ENCODE results near the genes TOP3A and SLC5A10.

- PRO-cap: no peak
Measured at GRCh38 chr17:17819499-17820089, 17.2 kb downstream of the SREBF1 start.

- PRO-cap: bidirectional peak, plus-strand start at chr17:17823865, minus-strand start at chr17:17823604
Measured at GRCh38 chr17:17823358-17824647, 13.0 kb downstream of the SREBF1 start.

GRCh38 chr17:17849065-17849544, 12.3 kb upstream of the SREBF1 start:
- PRO-cap: unidirectional peak, minus-strand start at chr17:17849195

DNA sequence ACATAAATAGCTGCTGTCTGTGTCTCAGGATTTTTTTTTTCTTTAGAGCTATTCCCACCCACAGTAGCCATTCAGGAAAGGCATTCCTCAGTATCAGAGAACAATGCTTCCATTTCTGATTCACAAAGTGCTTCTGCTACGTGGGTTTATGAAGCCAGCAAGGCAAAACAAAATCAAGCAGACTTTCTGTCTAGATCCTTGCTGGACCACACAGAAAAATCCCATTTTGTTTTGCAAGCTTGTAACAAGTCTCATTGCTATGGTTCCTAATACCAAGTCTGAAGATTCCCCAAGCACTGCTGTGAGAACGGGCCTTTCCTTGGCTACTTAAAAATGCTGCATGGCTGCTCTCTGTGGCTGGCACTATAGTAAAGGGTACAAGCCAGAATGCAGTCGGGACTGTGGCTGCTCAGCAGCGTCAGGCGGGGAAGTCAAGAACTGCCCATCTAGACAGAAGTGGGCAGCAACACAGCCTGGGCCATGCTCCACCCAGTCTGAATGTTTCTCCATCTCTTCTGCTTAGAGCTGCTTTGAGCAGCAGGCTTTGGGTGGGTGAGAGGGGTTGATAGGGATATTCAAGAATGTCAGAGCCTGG, 43.3 kb downstream of the TOM1L2 start:
- PRO-cap: no peak

GRCh38 chr17:18139327-18139851, 30.8 kb downstream of the MYO15A start:
- PRO-cap: no peak

GRCh38 chr17:18246688-18247619, 11.6 kb downstream of the FLII start:
- PRO-cap: no peak

DNA sequence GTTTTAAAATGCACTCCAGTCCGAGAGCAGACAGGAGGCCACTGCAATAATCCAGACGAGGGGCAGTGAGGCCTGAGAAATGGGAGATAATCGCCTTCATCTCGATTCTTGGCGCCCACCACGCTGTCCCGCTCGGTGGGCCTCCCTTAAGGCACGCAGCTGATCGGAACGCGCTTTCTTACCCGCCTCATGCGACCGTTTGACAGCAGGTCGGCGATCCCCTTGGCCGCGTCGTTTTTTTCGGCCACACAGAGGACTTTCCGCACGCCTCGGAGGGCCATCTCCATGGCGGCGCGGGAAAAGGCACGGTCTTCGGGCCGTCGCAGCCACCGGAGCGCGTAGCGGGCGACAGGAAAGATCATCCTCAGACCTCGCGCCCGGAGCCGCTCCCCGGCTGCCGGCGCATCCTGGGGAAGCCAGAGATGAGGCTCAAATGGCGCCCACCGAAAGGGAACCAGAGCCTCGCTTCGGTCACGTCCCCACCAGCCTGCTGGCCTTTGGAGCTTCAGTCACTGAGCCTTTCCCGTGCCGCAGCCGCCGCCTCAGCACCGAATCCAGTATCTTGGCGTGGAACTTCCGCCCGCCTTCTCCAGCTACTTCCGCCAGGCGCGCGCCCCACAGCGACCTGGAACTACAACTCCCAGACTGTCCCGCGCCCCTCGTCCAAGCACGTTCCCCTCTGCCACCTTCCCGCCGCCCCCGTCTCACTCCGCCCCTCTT, at the start of gene TOP3A:
Gene TOP3A, minus strand, starts transcription at position 578 of the 720 bp plus-strand sequence.
- PRO-cap: bidirectional peak, plus-strand start outside the sequence, minus-strand start at position 559 of the sequence

GRCh38 chr17:18316032-18316714, 1.1 kb downstream of the SMCR8 start:
- PRO-cap: no peak

GRCh38 chr17:18951908-18952439, at the start of gene SLC5A10:
TSS of gene SLC5A10 (plus strand) at chr17:18952165.
- PRO-cap: no peak

DNA sequence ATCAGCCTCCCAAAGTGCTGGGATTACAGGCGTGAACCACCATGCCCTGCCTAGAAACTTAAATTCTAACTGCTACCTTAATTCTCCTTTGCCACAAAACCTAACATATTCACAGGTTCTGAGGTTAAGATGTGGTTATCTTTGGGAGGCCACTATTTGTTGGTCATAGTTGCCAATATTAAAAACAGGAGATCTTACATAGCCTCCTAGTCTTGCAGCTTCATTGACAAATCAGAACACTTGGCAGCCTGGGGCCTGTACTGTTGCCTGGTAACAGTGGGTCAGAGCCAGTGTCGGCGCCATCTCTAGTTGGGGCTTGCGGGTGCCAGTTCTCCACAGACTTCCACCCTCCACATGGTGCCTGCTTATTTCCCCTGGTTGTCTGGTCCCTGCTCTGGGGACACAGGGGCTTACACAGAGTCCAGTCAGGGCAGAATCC, 13.2 kb downstream of the EPN2 start:
- PRO-cap: no peak

- PRO-cap: no peak
Measured at GRCh38 chr17:19250784-19251390, 13.7 kb downstream of the EPN2 start.

DNA sequence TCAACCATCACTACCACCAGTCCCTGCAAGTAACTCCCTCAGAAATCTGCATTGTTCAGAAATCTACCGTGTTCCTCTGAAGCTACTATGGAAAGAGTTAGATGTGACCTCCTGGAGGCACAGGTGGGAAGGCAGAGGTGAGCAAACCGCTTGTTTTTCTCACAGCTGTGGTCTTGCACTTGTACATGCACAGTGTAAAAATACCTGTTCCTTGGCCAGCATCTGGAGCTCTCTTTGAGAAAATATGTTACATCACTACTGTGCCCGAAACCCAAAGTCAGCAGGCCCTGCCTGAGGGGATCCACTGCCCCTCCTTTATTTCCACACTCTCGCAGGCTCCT, 34.4 kb downstream of the EPN2 start:
- PRO-cap: no peak

DNA sequence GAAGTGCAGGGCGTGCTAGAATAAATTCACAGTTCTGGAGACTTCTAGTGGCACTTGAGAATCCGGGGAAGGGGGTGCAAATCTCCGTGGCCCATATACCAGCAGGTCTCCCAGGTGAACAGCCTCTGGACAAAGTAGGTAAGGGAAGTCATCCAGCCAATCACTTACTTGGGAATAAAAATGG, 41.4 kb downstream of the RNF112 start:
- PRO-cap: no peak

DNA sequence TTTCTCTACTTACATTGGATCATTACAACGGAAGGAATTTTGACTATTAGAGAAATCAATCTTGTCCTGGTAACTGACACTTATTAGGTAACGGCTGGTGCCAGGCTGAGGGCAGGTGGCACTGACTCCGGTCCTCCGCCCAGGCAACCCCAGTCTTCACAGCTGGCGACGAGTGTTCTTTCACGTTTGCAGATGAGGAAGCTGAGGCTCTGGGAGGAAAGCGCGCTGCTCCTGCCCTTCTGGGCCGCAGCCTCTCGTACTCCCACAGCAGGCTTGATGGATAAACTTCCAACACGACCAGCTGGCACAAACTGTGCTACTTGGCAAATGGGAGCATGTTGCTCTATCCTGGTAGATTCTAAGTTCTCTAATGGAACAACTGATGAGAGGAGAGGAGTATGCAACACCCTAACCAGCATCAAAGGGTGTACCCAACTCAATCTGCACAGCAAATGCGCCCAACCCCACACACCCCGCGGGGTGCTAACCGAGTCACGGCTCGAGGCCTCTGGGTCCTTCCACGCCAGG, 588 bp upstream of the SLC47A1 start:
- PRO-cap: no peak

DNA sequence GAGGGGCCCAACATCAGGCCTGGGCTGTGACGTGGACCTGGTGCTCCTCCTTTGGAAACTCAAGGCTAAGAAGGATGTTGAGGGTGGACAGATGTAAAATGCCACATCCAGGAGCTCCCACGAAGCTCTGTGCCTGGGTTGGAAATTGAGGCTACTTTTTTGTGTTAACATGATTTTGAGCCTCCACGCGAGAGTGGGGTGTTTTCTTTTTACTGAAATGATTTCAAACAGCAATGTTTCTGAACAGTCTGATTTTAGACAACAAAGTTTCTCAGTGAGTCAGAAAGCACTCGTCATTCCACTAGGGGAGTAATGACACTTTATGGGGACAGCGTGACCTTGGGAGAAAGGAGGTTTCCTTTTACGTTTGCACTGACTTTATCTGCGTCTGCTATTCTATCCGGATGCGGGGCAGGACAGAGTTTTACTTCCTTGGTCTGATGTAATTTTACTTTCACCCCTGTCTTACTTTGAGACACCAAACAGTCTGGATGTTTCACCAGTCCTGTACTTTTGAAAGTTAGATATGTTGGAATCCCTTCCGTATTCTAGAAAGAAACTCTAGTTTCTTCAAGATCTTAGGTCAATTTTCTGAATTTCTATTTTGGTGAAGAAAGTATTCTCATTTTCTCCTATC, 20.7 kb downstream of the SLC47A1 start:
- PRO-cap: no peak

GRCh38 chr17:19579290-19580507, 46.0 kb downstream of the SLC47A1 start:
- PRO-cap: no peak

GRCh38 chr17:19645559-19646321, 2.8 kb upstream of the ALDH3A2 start:
- PRO-cap: no peak

DNA sequence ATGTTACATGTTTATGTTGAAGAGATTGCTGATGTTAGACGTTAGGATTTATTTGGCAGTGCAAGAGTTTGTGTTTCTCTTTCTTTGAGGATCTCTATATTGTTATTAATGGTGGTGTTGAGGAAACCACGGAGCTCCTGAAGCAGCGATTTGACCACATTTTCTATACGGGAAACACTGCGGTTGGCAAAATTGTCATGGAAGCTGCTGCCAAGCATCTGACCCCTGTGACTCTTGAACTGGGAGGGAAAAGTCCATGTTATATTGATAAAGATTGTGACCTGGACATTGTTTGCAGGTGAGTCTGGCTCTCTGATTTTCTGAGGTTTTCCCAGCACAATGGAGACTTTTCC, 7.7 kb downstream of the ALDH3A2 start:
- PRO-cap: no peak

- PRO-cap: no peak
Measured at GRCh38 chr17:19939214-19940008, 38.2 kb downstream of the AKAP10 start.

DNA sequence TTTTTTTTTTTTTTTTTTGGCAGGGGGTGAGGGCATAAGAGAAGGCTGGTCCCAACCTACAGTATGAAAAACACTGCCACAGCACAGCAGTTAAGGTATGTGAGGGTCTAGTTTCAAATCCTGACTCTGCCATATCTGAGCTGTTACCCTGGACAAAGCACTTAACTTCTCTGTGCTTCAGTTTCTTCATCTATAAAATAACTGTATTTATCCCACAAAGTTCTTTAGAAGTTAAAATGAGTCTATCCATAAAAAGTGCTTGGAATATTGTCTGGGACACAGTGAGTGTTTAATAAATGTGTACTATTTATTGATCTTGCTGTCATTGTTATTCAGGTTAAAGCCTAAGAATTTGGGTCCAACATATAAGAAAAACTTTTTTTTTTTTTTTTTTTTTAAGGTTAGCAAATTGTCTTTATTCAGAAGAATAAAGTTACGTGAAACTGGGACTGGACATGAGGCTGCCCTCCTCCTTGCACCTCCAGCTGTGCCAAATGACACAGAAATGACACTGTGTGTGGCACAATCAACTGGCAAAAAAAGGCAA, 31.3 kb downstream of the AKAP10 start:
- PRO-cap: no peak